ENCODE measurements around a stretch of chr11.

- PRO-cap = no peak
- RRBS, 2 experiments = no CpG with 5 or more reads among the region's 4 CpGs
Observed at GRCh38 chr11:110253864-110254400, 42.5 kb downstream of the RDX start.

DNA sequence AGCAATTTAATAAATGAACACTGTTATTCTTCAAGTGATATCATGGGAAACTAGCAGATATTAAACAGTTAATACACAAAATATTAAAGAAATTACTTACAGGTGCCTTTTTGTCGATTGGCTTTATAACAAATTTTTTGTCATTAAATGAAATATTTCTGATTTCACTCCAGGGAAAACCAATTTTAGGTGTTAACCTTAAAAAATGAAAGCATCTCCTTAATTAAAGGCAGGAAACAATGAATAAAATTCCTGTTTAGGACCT is 41.3 kb downstream of the RDX start:
- PRO-cap = no peak
- RRBS, 2 experiments = no CpG with 5 or more reads among the region's 1 CpG

- PRO-cap = no peak
- RRBS, 2 experiments = no CpG with 5 or more reads among the region's 4 CpGs
Observed at GRCh38 chr11:110377030-110377592, 52.6 kb upstream of the FDX1 start.

DNA sequence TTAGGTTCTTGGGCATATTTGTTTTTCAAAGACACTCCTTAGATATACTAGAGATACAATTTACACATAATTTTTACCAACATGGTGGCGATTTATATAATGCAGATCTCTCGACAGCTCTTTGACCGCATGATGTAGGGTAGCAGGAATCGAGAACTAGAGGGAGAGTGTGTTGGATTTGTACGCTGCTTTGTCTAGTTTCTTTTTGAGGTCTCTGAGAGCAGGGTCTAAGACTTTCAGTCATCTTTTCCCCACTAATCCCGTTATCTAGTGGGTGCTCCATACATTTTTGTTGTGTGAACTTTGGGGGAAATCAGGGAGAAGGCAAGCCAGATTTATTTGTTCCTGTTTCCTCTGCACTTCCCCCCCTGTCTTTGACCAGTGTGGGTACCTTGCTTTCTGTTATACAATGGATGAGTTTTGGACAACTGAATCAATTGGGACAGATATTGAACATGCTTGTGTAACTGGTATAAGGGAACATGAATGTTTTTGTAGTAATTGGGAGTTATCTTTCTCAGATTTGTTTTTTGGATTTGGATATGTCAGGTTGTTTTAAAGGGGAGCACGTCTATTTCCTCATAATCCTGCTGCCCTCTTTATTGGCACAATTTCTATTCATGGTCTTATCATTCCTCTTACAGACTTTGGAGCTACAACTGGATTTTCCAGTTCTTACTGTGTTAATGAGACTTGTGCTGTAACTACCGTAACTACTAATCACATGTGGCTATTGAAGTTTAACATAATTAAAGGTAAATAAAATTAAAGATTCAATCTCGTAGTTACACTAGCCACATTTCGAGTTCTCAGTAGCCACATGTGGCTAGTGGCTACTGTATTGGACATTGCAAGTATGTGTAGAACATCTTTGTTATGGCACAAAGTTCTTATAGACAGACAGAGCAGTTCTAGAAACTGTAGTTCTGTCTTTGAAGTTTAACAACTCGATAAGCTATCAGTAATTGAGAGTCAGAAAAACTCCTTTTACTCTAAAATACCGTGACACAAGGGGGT is 1.8 kb downstream of the FDX1 start:
- PRO-cap = no peak
- RRBS, 2 experiments = no CpG with 5 or more reads among the region's 12 CpGs

- PRO-cap = no peak
- RRBS, 2 experiments = 12 to 93% methylated on average over 18 of the region's 50 CpGs
Observed at GRCh38 chr11:111299493-111300198, 1.3 kb downstream of the POU2AF3 start.

DNA sequence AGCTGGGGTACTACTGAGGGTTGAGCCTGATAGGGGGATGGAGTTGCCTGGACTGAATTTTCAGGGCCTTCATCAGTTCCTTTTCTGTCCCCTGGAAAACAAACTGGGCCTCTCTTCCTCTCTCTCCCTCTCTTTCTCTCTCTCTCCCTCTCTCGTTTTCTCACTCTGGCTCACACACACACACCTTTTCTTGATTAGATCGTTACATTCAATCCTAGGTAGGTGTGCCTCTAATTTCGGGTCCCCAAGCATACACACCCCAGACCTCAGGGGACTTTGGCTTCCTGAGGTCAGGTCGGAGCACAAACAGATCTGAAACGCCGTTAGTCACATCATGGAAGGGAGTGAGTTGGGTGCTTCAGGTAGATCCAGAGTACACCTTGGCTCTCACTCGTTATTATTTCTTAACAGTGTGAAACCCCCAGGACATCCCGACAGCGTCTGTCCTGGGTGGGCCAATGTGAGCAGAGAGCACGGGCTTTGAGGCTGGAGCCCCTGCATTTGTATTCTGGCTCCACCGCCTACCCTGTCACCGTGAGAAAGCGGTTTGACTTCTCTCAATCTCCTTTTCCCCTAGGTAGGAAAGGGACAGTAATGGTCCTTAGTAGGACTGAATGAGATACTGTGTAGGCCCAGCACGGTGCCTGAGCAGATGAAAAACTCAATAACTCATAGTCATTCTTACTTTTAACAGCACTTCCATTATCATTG is 37.3 kb upstream of the POU2AF1 start:
- PRO-cap = no peak
- RRBS, 2 experiments = no CpG with 5 or more reads among the region's 14 CpGs

DNA sequence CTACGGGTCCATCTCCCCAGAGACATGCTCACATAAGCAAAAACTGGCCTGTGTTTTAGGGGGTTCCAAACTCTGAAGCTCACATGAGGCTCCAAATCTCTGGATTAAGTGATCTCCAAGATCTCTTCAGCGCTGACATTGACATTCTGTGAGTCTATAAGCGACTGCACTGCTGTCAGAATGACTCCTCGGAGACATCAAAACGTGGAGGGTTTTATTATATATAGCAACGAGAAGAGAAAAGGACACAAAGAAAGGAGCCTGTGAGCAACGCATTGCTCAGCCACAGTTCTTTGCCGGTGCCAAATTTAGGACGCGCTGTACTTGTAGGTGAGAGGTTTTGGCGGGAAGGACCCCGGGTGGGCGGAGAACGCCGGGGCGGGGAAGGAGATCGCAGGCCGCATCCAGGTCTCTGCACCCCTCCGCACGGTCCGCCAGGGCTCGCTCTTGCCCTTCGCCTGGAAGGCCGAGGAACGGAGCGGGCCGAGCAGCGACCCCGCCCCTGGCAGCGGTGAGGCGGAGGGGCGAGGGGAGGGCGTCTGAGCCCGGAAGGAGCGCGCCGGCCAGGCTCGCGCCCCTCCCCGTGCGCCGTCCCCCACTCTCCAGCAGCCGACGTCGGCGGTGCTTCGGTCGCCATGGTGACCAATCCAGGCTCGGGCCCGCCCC is 413 bp upstream of the SIK2 start:
- PRO-cap = bidirectional peak, plus-strand start outside the sequence, minus-strand start at position 449 of the sequence
- RRBS, 2 experiments = under 1 to 2% methylated on average over 5 of the region's 50 CpGs

DNA sequence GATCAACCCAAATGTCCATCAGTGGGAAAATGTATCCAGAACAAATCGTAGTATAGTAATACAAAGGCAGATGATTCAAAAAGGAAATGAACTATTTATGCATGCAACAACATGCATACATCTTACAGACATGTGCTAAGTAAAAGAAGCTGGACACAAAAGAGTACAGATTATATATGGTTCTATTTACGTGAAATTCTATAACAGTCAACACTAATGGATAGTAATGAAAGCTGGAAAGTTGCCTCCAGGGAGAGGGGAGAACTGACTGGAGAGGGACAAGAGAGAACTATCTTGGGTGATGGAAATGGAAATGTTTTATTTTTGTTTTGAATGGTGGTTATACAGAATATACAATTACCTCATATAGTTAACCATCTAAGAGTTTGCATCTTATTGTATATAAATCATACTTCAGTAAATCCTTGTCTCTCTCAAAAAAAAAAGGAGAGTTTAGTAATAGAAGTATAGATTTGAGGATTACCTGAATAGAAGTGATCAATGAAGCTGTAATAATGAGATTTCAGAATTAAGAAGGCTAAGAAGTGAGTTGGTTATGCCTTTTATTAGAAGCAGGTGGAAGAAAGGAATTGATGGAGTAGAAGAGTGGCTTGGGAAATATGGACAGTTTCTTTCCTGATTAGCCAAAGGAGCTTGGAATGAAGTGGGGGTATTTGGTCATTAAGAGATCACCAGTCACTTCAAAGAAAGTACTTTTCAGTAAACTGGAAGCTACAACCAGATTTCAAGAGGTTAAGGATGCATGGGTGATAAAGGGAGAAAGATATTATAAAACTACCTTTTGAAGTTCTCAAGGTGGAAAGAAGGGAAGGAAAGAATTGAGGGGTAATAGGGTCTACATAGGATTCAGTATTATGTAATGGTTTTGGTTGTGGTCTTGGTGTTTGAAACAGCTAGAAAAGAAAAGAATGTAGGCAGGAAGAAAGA is 28.1 kb downstream of the SIK2 start:
- PRO-cap = no peak
- RRBS, 2 experiments = no CpG with 5 or more reads among the region's 2 CpGs

DNA sequence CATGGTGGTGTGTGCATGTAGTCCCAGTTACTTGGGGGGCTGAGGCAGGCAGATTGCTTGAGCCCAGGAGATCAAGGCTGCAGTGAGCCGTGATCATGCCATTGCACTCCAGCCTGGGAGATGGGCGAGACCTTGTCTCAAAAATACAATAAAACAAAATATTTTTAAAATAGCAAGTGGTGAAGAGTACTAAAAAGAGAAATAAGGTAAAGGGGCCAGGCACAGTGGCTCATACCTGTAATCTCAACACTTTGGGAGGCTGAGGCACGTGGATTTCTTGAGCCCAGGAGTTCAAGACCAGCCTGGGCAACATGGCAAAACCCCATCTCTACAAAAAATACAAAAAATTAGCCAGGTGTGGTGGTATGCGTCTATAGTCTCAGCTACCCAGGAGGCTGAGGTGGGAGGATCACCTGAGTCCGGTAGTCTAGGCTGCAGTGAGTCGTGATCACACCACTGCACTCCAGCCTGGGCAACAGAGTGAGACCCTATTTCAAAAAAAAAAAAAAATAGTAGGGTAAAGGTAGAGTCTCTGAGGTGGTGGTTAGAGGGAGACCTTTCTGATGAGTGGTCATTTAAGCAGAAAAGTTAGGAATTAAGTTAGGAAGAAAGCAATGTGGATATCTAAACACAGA is 60.6 kb downstream of the SIK2 start:
- PRO-cap = no peak
- RRBS, 2 experiments = no CpG with 5 or more reads among the region's 6 CpGs

DNA sequence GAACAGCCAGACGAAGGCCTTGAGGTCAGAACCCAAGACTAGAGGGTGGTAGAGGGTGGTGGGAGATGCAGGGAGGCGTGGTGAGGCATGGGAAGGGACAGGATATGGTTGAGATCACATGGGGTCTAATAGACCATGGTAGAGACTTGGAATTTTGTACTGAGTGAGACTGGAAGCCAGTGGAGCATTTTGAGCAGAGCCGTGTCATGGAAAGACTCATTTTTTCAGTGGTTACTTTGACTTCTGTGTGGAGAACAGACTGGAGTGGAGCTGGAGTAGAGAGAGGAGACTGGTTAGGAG is 61.1 kb downstream of the SIK2 start:
- PRO-cap = no peak
- RRBS, 2 experiments = no CpG with 5 or more reads among the region's 3 CpGs

DNA sequence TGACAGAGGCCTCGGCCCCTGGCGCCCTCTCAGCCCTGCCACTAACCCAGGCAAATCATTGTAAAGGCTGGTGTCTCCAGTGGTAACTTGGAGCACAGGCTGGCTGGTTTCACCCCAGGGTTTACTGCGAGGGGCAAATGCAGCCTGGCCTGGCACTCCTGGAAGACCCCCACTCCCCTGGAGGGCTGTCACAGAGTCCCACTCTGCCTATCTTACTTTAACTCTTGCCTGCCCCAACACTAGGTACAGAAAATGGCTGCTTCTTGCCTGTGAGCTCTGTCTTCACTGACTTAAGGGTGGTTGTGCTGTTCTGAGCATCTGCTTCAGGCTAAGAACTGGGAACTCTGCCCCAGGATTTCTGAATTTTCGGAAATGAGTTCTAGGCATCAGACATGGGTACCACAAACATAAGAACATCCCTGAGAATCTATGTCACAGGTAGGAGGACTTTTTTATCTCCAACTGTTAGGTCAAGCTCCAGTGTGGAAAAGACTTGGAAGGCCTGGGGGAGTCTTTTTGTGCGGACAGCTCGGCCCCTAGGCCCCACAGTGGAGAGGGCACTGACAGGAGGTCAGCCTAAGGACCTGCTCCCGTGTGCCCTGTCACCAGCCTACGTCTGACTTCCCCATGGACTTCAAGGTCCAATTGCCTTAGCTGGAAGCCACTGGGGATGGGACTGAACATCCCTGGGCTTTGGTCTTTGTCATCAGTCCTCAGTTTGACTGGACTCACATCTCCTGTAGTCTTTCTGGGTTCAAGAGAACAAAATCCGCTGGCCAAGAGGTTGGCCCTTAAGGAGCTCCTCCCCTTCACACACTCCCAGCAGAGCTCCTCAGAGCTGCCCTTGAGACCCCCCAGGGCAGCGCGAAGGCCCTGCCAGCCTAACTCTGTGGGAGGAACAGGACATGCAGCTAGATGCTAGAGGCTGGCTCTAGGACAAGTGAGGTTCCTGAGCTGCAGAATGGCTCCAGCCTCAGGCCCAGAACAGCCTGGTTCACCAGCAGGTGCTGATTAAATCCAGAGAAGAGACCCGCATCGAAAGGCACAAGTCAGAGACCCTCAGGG is 31.9 kb downstream of the PPP2R1B start:
- PRO-cap = no peak
- RRBS, 2 experiments = no CpG with 5 or more reads among the region's 13 CpGs

DNA sequence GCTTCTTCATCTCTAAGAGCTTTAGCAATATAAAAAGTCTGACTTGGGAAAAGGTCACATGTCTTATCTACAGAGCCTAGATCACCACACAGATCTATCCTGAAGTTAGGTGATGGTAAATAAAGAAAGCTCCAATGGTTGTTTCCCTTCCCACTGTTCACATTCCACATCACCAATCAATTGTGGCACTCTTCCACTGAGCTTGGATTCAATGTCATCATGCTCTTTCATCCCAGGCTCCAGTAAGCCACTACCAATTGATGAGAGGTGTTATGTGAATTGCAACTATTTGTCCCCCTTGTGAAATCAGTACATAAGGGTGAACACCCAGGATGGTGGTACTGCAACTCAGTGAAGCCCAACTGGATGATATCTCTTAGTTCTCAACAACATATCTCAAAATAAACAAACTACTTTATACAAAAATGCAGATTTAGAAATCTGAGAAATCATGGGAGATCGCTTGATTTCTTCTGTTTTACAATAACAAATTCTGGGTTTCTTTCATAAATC is 47.7 kb downstream of the ALG9 start:
- PRO-cap = no peak
- RRBS, 2 experiments = no CpG with 5 or more reads among the region's 1 CpG

GRCh38 chr11:111845071-111846093 is 26.0 kb downstream of the ALG9 start:
- PRO-cap = no peak
- RRBS, 2 experiments = no CpG with 5 or more reads among the region's 12 CpGs

DNA sequence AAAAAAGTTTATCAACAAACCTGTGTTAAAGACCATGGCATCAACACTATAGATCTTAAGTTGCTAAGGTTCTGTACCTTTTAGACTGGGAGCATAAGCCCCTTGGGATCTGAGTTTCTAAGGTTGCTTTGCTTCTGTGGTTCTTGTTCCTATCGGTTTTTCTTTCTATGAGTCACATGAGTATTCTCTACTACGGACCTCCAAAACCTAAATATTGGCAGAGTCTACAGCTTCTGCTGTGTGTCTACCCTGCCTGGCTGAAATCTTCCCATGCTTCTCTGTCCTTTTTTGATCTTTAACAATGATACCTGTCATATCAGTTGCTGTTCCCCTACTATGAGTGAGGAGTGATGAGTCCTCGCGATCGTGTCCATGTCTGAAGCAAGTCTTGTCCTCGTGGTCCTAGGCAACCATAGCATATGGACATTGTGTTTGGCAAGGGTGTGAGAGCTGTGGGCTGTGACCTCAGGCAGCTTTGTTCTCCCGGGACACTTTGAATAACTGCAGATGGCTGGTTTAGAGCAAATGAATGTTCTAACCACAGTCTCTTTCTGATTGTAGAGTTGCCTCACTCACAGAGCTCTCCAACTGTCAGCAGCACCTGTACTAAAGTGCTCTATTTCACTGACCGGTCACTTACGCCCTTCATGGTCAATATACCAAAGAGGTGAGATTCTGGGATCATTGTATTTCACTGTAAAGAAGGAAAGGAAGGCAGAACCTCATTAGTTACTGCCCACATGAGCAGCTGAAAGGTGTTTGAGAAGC is 8.9 kb upstream of the DLAT start:
- PRO-cap = no peak
- RRBS, 2 experiments = no CpG with 5 or more reads among the region's 9 CpGs

GRCh38 chr11:112032936-112033764 is 7.9 kb downstream of the DLAT start:
- PRO-cap = no peak
- RRBS, 2 experiments = no CpG with 5 or more reads among the region's 5 CpGs

DNA sequence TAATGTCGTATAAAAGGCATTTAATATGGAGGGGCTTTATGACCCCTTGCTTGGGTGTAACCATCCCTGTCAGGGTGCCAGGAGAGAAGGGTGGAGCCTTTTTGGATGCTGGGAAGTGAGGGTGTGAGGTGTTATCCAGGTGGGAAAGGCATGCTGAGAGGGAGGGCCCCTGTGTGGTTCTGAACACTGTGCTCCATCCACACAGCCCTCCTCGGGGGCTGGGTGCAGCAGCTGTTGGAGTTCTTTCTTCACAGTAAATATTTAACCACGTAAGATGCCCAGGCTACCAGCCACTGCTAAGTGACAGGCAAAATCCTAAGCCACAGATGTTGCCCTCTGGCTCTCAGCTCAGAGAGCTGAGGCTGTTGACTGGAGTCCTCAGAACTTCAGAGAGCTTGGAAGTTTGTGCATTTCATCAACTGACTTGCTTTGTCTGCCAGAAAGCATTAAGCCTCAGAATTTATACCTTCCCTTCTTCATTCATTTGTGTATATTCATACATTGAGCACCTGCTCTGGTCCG is 35.1 kb downstream of the IL18 start:
- PRO-cap = no peak
- RRBS, 2 experiments = no CpG with 5 or more reads among the region's 4 CpGs

GRCh38 chr11:112143913-112144531 is 19.9 kb downstream of the IL18 start:
- PRO-cap = no peak
- RRBS, 2 experiments = no CpG with 5 or more reads among the region's 5 CpGs

DNA sequence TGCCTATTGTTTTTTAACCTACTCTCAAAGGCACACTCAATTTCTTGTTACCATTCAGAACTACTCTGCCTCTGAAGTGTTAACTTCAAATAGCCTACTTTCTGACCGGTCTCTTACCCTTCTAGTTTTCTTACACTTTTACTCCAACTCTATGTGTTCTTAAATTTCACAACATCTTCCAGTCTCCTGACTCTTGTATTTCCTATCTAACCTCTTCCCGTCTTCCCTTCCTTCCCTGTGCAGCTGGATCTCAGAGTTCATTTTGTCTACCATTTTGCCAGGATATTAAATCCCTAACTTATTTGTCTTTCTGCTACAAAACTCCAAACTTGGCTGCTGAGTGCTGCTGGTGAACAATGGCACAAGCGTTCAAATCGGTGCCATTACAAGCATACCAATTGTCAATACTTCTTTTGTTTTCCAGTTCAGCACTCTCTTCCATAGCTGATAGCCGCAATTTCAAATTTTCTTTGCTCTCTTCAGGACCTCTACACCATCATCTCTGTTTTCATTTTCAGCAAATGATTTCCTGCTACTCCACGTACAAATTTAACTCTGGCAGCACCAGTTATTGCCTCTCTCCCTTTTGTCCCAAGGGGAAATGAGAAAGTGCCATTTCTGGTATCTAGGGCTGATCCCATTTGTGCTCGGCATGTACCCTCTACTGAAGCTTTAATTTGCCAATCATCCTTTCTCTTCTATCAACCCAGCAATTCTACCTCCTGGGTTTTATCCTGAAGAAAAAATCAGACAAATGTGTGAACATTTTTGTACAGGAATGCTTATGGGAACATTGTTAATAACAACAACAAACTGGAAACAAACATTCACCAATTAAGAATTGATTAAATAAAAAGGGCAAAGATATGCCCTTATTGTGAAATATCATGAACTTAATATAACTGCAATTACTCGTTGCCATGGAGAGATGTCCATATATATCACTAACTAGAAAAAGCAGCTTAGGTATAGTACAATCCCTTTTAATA is 13.3 kb downstream of the IL18 start:
- PRO-cap = no peak
- RRBS, 2 experiments = no CpG with 5 or more reads among the region's 8 CpGs

DNA sequence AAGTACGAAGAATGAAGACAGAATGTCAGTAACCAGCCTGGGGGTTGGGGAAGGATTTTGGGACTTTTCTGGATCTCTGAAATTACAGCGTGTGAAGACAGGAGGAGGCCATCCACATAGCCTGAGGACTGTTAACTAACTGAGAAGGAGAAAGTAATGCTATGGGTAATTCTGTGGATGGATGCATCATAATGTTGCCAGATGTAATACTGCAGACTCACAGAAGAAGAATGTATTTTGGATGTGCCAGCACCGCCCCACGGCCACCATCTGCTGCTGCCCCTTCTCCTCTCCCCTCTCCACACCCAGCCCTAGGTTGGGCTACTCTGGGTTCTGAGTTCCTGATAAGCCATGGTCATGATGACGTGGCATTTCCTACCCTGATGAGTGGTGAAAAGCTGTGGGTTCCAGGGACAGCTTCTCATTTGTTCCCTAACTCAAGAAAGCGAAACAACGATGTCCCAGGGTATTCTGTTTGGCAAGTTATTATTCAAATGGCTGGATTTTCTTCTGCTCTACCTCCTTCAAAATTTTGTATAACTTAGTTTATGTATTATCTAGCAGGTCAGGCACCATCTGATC is 124.1 kb upstream of the TTC12 start:
- PRO-cap = no peak
- RRBS, 2 experiments = no CpG with 5 or more reads among the region's 7 CpGs

DNA sequence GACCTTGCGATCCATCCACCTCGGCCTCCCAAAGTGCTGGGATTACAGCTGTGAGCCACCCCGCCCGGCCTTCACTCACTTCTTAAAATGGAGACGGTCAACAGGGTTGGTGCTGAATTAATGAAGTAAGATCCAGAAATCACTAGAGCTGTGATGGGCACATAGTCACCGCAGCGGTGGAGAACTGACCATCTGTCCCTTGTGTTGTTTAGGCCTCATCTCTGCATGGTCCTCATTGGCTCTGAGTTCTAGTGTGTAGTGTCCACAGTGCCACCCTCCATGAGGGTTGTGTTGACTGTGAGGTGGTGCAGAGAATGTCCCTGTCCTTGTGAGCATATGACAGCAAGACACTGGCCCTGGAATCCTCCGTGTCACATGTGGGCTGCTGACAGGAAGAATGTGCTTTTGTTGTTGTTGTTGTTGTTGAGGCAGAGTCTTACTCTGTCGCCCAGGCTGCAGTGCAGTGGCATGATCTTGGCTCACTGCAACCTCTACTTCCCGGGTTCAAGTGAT is 7.5 kb downstream of the ZBTB16 start:
- PRO-cap = no peak
- RRBS, 2 experiments = no CpG with 5 or more reads among the region's 10 CpGs

Data from HEK293 (cell line).